ENCODE measurements around the genes RANBP1, ZNF74, SCARF2 and SERPIND1.

- PRO-cap, result no peak
- RRBS, 2 experiments, result 21 to 33% methylated on average over 10 to 11 of the region's 36 CpGs
Observed at GRCh38 chr22:20115876-20116689, at the start of gene RANBP1. TSS of gene RANBP1 (plus strand) at chr22:20116104.

GRCh38 chr22:20126165-20126509 is 5.5 kb upstream of the ZDHHC8 start:
- PRO-cap, result unidirectional peak, plus-strand start at chr22:20126400
- RRBS, 2 experiments, result no CpG with 5 or more reads among the region's 7 CpGs

- PRO-cap, result no peak
- RRBS, 2 experiments, result 56 to 57% methylated on average over 1 to 2 of the region's 18 CpGs
Observed at GRCh38 chr22:20159911-20160627, 9.2 kb upstream of the CCDC188 start.

GRCh38 chr22:20240230-20241017 is 27.7 kb downstream of the RTN4R start:
- PRO-cap, result no peak
- RRBS, 2 experiments, result no CpG with 5 or more reads among the region's 27 CpGs

DNA sequence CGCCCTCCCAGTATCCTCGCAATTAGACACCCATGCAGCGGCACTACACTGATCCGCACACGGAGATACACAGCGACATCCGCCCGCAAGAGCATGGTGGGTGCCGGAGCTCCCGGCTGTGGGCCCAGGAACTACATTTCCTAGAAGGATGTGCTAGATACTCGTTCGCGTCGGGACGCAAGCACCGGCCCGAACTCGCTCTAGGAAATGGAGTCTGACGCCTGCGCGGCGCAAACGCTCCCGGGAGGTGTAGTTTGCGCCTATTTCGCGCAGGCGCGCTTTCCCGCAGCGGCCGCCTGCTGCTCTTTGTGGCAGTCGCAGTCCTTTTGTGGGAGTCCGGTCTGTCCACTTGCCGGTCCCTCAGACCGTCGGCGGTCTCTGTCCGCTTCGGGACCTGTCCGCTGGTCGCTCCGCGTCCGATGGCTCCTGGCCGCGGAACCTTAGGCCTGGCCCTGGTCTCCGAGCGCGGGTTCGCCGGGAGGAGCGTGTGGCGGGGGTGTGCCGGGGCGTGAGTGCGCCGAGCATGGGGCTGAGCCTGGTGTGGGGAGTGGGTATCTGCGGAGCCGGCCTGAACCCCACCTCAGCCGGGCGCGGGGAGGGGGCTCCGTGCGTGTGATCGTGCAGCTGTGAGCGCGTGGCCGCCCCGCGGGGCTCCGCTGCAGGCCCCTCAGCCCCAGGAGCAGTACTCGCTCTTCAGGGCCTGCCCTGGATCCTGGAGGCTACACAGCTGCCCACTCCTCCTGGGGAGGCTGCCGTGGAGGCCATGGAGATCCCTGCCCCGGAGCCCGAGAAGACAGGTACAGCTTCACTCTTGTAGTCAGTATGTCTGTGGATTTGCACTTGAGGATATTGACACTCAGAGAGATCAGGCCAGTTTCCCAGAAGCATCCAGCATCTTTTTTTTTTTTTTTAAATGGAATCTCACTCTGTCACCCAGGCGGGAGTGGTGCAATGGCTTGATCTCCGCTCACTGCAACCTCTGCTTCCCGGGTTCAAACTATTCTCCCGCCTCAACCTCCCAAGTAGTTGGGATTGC is at the start of gene ZNF74:
ZNF74 (plus strand) TSS at position 286 of the 1,036 bp plus-strand sequence.
- PRO-cap, result no peak
- RRBS, 2 experiments, result under 1 to 2% methylated on average over 27 to 37 of the region's 80 CpGs

DNA sequence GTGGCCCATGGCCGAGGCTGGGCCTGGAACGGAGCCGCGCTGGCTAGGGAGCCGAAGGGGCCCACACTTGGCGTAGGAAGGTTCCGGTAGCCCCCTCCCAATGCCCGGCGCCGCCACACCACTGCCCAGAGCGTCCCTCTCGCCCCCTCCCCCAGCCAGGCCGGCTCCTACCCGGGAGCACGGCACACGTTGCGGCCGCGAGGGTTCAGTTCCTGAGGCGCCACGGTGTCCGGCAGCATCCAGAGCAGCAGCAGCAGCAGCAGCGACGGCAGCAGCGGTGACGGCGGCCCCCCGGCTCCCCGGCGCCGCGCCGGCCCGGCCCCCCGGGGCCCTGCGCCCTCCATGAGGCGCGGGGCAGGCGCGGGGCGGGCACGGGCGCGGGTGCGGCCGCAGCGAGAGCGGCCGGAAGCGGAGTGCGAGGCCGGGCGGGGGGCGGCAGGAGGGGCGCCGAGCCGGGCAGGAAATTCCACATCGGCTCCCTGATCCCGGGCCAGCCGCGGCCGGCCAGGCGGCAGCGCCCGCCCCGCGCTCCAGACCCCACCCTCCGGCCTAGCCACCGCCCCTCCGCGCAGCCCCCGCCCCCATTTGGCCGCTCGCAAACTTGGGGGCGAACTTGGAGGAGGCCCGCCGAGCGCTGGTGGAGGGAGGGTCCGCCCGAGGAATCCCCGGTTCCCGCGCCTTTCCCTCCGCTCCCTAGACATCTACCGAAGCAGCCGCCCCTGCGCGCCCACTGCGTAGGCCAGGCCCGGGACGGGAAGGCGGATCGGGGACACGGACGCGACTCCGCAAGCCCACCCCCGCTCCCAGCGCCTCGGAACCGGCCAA is at the start of gene SCARF2:
SCARF2 (minus strand) TSS at position 415 of the 825 bp plus-strand sequence.
- PRO-cap, result unidirectional peak, plus-strand start at position 208 of the sequence
- RRBS, 2 experiments, result 2 to 3% methylated on average over 60 to 64 of the region's 101 CpGs

- PRO-cap, result no peak
- RRBS, 2 experiments, result no CpG with 5 or more reads among the region's 11 CpGs
Observed at GRCh38 chr22:20521926-20522879, 14.8 kb downstream of the MED15 start.

- PRO-cap, result no peak
- RRBS, 2 experiments, result no CpG with 5 or more reads among the region's 10 CpGs
Observed at GRCh38 chr22:20558794-20559964, 51.8 kb downstream of the MED15 start.

GRCh38 chr22:20563755-20564808 is 56.7 kb downstream of the MED15 start:
- PRO-cap, result no peak
- RRBS, 2 experiments, result 93 to 95% methylated on average over 3 of the region's 23 CpGs

- PRO-cap, result no peak
- RRBS, 2 experiments, result no CpG with 5 or more reads among the region's 28 CpGs
Observed at GRCh38 chr22:20586644-20587463, 79.4 kb downstream of the MED15 start.

- PRO-cap, result no peak
- RRBS, 2 experiments, result no CpG with 5 or more reads among the region's 2 CpGs
Observed at GRCh38 chr22:20605978-20606312, 98.5 kb downstream of the MED15 start.

DNA sequence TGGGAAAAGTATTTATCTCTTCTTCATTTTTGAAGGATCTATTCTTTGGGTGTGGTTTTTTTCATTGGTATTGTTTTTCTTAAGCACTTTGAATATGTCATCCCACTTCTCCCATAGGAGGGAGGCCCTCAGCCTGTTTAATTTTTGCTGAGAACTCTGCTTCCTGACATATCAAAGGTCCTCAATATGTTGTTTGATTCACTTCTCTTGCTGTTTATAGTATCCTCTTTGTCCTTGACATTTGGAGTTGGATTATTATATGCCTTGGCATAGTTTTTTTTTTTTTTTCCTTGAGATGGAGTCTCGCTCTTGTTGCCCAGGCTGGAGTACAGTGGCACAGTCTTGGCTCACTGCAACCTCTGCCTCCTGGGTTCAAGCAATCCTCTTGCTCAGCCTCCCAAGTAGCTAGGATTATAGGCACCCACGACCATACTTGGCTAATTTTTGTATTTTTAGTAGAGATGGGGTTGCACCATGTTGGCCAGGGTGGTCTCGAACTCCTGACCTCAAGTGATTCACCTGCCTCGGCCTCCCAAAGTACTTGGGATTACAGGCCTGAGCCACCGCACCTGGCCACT is 111.3 kb upstream of the SERPIND1 start:
- PRO-cap, result no peak
- RRBS, 2 experiments, result no CpG with 5 or more reads among the region's 5 CpGs

DNA sequence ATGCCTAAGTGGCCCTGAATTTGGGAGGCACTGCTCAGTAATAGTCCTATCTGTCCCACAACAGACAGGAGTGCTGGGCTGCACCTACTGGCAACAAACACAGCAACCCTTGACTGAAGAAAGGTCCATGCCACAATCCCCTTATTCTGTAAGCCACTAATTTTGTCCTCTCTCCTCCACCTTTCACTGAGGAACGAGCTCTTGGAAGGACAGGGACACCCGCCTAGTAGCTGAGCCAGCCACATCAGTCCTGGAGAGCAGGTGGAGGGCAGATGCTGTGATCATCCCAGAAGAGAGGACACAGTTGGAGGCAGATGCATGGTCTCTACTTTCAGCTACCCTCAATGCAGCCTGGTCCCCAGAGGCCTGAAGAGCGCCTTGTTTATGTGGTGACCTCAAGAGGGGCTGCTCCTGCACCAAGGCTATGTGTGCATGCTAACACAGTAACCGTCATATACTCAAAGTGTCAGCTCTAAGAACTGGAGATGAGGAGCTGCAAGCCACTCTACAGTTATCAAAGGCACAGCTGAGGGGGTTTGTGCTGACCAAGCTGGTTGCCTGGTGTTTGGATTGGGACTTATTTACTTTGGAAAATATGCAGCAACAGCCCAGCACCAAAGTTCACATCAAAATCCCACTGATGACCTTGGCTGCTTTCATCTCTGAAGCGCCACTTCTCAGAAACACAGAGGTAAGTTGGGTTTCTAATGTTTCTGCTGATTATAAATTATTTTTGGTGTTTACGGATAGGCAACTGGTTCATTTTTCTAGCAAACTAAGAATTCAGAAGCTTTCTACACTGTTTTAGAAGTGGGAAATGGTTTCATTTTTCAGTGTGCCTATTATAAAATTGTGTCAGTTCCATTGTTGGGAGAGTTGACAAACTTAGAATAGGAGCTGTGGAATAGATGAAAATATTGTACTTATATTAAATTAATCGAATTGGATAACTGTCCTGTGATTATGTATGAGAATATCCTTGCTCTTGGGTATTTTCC is at the start of gene SERPIND1:
SERPIND1 (plus strand) TSS at position 659 of the 998 bp plus-strand sequence.
- PRO-cap, result no peak
- RRBS, 2 experiments, result no CpG with 5 or more reads among the region's 7 CpGs

GRCh38 chr22:20795284-20796773 is 21.9 kb downstream of the SERPIND1 start:
- PRO-cap, result no peak
- RRBS, 2 experiments, result no CpG with 5 or more reads among the region's 21 CpGs

GRCh38 chr22:20904650-20905056 is 12.6 kb upstream of the CRKL start:
- PRO-cap, result no peak
- RRBS, 2 experiments, result no CpG with 5 or more reads among the region's 3 CpGs

DNA sequence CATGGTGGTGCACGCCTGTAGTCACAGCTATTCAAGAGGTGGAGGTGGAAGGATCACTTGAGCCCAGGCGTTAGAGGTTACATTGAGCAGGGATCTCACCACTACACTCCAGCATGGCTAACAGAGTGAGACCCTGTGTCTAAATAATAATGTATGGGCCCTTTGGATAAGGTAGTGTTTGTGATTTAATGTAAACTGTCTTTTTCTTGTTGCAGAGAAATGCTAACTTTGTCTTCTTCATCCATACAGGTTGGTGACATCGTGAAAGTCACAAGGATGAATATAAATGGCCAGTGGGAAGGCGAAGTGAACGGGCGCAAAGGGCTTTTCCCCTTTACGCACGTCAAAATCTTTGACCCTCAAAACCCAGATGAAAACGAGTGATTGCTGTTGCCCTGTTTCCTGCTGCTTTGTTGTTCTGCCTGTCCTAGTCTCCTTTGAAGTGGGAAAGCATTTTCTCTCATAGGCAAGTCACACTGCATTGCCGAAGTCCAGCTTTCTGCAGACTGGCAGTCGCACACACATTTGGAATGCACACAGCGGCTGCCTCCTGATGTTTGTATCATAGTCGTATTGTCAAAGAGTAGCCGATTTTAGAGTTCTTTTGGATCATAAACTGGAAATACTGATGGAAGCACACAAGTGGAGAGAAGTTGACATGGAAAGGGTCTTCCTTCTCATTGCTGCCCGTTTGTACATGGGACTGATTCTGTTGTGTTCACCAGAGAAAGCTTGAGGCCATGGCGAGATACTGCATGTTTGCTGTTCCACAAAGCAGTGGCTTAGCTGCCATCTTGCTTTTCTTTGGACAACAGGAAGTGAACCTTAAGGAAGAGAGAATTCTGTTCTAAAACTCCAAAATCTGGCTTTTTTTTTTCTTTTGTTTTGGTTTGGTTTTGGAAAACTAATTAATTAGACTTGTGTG is 17.3 kb upstream of the AIFM3 start:
- PRO-cap, result no peak
- RRBS, 2 experiments, result no CpG with 5 or more reads among the region's 16 CpGs

DNA sequence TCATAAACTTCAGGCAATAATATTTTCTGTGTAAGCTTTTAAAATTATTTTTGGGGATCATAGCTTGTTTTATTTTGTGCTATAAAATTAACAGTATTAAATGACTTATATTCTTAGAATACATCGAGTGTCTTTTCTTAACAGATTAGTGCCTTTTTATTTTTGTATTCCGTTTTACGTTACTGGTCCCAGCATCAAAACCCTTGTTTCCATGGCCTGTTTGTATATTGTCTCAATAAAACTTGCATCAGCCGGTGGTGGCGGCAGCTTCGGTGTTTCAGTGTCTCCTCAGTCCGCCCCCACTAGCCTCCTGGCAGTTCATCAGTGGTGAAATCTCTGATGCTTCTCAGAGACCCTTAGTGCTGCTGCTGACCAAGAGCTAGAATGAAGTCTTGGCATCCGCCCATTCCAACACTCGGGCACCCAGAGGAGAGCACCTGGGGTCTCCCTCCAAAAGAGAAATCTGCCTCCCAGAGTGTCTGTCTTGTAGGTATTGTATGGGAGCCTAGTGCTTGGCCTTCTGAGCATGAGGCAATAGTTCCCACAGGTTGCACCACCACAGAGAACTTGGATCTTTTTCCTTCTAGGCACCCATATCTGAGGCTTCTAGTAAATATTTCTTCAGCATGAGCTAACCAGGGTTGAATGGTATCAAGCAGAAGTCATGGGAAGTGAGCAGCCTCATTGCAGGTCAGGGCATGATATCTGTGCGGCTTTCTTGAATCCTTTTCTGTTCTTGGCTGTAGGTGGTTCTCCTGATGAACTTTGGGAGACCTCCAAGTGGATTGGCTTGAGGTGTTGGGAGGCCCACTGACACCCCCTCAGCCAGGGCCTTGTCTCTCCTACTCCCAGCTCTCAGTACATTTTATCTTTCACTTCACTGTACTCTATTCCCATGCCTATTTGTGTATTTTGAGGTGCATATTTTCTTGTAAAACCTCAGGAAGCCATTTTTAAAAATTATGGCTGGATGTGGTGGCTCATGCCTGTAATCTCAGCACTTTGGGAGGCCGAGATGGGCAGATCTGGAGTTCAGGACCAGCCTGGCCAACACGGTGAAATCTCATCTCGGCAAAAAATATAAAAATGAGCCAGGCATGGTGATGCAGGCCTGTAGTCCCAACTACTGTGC is 13.2 kb upstream of the AIFM3 start:
- PRO-cap, result no peak
- RRBS, 2 experiments, result no CpG with 5 or more reads among the region's 13 CpGs

DNA sequence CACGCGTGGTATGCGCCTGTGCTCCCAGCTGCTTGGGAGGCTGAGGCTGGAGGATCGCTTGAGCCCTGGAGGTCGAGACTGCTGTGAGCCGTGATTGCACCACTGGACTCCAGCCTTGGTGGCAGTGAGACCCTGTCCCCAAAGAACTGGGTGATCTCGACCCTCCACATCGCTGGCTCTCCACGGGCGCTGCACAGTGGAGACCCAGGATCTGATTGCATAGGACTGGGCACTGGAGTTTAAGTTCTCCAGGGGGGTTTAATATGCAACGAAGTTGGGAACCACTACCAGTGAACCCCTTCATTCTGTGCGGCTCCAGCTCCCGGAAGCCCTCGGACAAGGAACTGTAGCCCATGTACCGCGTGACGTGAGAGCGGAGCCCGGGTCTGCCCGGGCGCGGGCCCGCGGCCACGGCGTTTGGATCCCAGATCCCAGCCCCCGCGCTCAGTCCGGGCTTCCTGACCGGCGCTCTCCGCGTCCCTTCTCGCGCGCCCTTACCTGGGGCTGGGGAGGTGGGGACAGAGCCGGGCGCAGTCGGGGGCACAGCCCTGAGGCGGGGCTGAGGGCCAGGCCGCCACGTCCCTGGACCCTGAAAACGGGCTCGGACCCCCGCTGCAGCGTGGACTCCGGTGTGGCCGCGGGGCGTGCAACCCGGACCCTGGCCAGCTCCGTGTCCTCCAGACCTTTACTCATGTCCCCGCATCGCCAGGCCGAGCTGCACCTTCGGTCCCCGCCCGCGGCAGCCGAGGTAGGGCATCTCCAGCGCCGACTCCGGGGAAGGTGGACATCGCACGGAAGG is 10.1 kb upstream of the AIFM3 start:
- PRO-cap, result no peak
- RRBS, 2 experiments, result 4% methylated on average over 25 to 39 of the region's 65 CpGs

- PRO-cap, result no peak
- RRBS, 2 experiments, result no CpG with 5 or more reads among the region's 12 CpGs
Observed at GRCh38 chr22:20966024-20966985, 750 bp upstream of the AIFM3 start.

- PRO-cap, result no peak
- RRBS, 2 experiments, result no CpG with 5 or more reads among the region's 23 CpGs
Observed at GRCh38 chr22:20997111-20998114, 4.5 kb downstream of the THAP7 start.

Measured in astrocyte (in vitro differentiated cells and primary cell).